Hair follicular keratinocyte (primary cell): ENCODE measurements around a stretch of chr21.

GRCh38 chr21:6111362-6111764 is 4410.0 kb upstream of the TPTE start:
- RAMPAGE, long total RNA: no peak

DNA sequence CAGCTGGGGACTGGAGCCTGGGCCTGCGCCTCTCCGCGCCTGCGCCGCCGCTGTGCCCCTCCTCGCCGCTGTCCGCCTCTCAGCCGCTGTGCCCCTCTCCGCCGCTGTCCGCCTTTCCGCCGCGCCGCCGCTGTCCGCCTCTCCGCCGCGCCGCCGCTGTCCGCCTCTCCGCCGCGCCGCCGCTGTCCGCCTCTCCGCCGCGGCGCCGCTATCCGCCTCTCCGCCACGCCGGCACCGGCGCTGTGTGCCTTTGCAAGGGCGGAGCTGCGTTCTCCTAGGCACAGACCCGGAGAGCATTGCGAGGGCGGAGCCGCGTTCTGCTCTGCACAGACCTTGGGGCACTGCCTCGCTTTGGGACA is 1869.7 kb upstream of the TPTE start:
- RAMPAGE, long total RNA: no peak

DNA sequence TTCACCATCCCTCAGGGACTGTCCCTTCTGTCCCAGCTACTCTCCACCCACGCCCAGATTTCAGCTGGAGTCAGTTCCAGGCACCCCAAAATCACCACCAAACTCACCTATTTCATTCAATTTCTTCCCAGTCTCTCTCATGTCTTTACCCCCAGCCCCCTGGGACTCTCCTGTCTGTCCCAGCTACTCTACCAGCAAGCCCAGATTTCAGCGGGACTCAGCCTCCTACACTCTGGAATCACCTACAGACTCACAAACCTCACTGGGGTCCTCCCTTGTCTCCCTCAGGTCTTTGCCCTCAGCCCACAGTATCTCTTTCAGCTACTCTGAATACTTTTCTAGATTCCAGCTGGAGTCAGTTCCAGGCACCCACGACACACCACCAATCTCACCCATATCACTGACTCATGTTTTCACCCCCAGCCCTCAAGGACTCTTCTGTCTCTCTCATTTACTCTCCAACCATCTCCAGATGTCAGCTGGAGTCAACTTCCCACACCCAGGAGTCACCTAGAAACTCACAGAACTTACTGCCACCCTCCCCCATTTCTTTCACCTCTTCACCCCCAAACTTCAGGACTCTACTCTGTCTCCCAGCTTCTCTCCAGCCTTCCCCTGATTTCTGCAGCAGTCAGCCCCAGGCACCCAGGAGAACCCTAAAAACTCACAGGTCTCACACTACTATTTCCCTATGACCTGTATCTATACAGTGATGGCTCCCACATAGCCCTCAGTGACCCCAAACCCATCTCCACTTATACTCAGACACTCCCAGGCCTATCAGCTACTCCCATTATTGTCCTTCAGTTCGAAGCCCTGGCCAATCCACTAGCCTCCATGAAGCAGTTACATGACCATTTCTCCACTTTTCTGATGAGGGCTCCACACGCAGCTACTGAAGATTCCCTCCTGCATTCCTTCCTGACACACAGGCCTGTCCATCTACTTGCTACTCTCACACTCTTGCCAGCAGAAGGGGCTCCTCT is 1529.2 kb upstream of the TPTE start:
- RAMPAGE, long total RNA: no peak

DNA sequence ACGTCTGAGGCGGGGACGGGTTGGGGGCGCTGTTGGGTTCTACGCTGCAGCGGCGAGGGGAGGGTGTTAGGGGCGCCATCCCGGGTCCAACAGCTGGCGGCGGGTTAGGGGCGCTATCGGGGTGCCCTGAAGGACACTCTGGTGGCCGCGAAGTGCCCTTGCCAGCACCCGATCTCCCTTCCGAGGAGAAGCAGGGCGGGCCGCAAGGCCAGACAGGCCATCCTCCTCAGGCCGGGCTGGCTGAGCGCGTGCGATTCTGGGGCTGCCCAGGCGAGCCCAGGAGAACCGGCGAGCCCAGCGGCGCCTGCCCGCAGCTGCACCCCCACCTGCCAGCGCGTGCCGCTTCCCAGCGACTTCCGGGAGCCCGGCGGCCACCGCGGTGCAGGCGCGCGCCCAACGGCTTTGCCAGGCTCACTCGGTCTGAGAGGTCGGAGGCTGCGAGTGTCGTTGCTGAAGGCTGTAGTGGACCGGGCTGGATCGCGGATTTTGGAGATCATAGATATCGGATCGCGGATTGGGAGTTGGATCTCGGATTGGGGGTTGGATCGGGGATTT is 147.0 kb downstream of the LIPI start:
- RAMPAGE, long total RNA: no peak

DNA sequence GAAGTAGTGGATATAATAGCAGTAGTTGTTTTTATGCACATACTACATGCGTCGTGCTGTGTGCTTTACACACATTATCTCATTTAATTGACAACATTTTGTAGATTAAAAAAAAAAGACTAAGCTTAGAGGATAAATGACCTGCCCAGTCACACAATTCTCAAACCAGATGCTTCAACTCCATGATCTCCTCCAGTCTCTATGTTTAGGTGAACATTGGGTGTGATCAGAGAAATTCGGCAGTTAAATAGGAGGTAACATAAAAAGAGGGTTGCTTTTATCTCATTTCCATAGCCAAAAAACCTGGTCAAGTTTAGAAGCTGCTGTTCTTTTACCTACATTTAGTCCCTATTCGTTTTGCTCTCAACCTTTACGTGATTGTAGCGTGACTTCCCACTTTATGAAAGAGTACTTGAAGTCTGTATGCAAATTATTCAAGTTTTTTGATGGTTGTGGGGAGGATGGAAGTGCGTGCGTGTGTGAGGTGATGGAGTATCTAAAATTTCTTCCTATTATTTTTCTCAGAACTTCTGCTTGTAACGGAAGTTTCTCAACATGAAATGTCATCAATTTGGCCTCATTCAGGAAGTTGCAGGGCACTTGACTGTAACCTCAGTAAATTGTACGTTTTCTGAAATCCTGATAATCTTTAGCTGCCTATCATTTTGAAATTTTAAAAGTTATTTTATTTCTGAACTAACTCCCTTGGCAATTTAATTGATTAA is 64.1 kb downstream of the SAMSN1 start:
- RAMPAGE, long total RNA: no peak

DNA sequence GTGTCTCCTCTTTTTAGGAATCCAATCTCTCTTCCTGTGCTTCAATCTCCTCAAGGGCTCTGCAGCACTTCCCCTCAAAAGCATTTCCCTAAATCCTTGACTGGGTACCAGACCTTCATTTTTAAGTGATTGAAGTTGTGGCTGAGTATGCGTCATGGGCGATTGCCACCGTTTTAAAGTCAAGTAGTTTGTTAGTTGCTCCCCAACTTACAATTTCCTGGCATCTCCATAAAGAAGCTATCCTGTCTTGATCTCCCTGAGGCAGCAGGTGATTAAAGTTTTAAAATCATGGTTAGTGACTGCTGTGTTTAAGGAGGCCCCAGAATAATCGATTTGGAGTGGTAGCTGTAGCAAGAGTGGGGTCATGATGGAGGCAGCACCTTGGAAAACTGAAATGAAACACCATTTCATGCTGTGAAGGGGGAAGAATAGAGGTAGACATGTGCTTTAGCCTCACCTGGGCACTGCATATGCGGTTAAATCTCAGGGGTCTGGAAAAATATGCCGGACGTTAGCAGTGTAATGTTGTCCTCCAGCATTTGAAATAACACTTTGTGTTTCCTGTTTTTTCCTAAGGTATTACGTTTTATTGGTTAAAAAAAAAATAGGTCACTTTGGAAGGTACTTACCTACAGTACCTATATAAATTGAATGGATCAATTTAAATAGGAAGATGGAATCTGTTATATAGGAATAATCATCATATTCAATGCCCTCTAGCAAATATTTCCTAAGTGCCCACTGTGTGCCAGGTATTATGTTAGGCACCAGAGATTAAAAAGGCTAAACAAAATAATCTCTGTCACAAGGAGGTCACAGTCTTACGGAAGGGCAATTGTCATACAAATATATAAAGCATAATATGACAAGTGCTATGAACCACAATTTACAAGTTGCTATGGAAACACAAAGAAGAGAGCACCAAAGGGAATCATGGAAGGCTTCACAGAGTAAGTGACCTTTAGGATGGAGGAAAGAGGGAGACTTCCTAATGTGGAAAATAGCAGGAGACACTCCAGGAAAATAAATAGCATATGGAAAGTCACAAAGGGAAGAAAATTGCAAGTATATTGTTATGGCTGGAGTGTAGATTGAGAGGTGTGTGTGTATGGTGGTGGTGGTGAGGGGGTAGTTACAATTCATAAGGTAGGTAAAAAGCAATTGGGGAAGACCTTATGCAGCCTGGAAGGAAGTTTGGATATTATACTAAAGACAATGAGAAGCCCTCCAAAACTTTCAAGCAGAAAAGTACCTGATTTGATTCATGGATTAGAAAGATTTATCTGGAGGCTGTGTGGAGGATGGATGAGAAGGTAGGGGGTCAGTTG is 62.2 kb downstream of the SAMSN1 start:
- RAMPAGE, long total RNA: no peak

- RAMPAGE, long total RNA: no peak
Observed at GRCh38 chr21:14526703-14528003, 19.0 kb downstream of the SAMSN1 start.

DNA sequence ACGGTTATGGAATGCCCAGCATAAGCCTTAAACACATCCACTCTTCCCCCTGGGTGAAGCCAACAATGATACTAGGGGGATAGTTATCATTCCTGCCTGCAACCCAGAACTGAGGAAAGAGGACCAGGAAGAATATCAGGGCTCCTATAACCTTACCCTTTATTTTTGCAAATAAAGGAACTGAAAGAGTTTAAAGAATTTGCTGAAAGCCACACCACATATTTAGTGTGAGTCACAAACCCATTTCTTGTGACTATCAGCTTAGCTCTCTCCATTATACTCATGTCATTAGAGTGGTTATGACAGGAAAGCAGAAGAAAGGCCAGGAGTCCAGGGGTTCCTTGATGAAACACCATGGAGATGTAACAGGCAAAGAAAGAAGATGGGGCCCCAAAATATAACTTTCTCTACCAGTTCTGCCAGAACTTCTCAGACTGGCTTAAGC is 141.1 kb upstream of the SAMSN1 start:
- RAMPAGE, long total RNA: no peak

GRCh38 chr21:14967115-14967783 is 97.6 kb downstream of the NRIP1 start:
- RAMPAGE, long total RNA: no peak

GRCh38 chr21:15682000-15682799 is 47.6 kb upstream of the USP25 start:
- RAMPAGE, long total RNA: no peak

DNA sequence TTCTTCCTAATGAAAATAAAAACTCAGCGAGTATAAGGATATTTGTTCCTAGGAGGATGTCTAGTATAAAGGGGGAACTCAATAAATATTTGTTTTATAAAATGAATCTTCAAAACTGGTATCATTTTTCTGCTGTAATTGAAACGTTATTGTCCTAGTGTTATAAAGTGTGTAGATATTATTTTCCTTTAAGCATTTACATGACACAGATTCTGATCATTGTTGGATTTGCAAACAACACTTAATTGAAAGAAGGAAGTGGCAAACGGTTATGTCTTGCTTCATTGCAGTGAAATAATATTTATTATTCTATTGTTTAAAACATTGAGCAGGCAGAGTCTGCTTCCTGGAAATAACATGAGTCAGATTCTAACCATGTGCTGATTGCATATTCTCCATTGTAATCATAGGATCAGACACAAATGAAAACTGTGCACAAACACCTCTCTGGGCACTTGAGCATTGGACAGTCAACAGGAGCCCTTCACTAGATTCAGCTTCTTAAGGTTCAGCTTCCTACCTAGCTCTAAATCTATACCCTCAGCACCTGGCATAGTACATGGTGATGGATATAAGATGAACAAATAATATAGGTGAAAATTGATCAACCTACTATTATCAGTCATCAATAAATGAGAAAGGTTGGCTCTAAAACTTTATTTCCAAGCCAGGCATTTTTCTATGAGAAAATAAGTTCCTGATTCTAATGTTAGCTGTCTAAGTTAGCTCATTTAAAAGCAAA is 46.8 kb upstream of the USP25 start:
- RAMPAGE, long total RNA: no peak

- RAMPAGE, long total RNA: no peak
Observed at GRCh38 chr21:15706595-15707089, 23.1 kb upstream of the USP25 start.

- RAMPAGE, long total RNA: no peak
Observed at GRCh38 chr21:15777615-15778151, 47.9 kb downstream of the USP25 start.

GRCh38 chr21:16078809-16079056 is 349.0 kb downstream of the USP25 start:
- RAMPAGE, long total RNA: no peak

DNA sequence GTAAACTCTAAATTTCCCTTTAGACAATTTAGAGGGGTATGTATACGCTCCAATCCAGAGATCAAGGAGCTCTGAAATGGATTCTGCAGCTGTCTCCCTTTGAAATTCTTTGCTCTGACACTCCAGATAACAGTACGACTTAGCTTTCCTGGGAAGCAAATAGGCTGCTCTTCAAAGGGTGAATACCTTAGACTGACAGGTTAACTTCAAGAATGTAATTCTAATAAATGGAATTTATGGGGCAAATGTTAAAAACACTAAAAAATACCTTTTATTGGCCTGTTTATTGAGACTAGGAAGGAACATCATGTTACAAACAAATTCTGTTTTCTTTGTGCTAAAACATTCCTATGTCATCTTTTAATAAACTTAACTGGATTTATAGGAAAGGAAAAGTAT is 357.2 kb downstream of the USP25 start:
- RAMPAGE, long total RNA: no peak

GRCh38 chr21:16196033-16196464 is 466.3 kb downstream of the USP25 start:
- RAMPAGE, long total RNA: no peak

DNA sequence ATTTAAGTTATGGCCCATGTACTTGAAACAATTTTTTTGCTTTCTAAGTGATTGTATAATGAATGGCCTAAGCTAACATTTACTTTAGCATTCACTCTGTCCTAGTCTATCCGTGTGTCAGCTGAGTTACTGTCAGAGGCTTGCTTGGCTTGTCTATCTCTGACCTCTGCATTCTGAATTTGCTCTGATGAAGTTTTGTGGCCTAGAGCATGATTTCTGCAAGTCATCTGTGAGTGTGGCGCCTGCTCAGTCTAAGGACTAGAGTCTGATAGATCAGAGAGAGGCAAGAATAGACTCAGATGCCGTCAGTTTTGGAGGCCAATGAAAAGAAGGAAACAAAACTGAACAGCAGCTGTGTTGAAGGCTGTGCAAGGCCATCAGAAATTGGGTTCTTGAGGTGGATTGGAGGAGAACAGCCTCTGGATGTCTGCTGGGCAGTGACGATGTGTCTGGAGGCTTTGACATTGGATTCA is 573.0 kb downstream of the USP25 start:
- RAMPAGE, long total RNA: no peak

DNA sequence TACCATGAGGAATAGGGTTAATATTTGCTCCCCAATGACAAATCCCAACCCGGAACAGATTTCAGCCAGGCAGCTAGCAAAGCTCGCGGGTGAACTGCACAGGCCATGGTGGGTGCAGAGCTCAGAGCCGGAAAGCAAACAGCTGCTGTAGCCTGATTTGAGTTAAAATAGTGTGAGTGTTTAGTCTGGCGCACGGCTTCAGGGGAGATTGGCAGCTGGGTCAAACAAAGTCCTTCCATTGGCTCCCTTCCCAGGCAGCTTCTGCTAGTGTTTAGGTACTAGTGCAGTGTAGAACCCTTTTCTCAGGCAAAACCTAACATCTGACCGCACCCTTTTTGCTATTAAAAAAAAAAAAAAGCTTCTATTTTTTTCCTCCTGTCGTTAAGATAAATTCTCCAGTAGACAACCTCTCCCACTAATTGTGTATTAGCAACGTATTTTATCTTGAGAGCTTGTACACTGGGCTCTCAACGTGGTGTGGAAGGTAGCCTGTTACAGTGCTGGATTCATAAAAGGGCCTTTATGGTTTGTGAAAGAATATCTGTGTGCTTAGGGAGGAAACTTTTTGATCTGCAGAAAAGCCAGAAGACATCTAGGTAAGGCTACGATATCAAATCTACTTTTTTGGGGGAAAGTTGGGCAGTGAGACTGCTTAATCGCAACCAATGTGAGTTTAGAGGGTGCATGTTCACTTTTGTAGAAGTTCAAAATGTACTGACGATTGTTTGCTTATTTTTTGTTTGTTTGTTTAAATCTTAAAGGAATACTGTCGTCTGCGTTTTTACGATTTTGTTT is 689.6 kb downstream of the USP25 start:
- RAMPAGE, long total RNA: no peak

- RAMPAGE, long total RNA: no peak
Observed at GRCh38 chr21:16587785-16588874, 858.3 kb downstream of the USP25 start.

DNA sequence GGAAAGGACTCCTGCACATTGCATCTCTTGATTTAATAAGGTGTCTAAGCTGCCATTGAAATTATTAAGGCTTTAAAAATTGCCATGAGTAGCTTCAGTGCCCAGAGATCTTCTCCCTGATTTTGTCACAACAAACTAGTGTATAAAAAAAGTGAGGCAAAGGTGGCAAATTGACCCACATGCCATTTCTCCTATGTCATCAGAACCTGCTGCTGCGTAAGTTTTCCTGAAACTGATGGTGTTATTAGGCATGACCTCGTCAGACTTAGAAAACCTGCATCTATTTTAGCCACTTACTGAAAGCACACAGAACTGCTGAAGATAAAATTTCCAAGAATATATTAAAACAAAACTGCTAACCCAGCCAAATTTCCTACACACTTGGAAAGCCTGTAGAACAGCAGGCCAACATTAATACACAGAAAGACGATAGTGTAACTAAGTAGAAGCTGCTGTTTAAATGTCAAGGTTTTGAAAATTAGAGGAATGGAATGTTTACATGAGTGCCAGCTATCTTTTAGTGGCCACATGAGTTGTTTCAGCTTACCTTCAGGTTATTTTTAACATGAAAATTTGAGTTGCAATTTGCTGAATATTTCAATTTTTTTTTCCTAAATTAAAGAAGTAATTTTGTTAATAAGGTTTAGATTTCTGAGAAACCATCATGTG is 674.5 kb upstream of the CXADR start:
- RAMPAGE, long total RNA: no peak